ENCODE results near the gene CSTF2T.

- PRO-cap, result no peak
Observed at GRCh38 chr10:51281815-51282745, 207.8 kb downstream of the PRKG1 start.

DNA sequence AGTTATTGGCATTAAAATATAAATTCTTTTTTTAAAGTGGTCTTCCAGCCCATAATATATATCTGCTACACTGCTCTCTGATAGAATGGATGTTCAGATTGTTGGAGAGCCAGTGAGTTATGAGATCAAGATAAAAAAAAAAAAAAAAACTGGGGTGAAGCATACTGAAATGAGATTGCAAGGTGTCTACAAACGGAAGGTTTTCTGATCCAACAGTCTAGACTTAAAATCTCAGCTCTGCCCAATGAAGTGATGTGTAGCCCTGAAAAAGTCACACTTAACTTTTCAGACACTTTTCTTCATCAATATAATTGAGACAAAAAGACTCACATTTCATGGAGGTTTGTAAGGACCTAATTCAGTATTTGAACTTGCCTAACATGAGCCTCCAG is 52.4 kb downstream of the CSTF2T start:
- PRO-cap, result no peak

DNA sequence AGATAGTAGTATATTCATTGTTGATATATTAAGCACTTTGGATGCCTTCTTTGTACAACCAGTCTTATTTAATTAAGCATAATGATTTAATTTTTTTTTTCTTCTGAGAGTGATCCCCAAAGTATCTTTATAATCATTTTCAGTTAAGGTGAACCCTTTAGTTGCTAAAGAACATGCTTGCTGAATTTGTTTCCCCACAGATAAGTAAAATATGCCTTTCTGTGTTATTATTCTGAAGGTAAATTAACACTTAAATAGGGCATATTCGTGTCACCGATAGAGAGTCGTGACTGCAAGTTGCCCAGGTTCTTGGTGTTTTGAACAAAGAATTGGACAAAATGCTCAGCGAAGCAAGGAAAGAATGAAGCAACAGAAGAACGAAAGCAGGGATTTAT is 50.1 kb downstream of the CSTF2T start:
- PRO-cap, result no peak

DNA sequence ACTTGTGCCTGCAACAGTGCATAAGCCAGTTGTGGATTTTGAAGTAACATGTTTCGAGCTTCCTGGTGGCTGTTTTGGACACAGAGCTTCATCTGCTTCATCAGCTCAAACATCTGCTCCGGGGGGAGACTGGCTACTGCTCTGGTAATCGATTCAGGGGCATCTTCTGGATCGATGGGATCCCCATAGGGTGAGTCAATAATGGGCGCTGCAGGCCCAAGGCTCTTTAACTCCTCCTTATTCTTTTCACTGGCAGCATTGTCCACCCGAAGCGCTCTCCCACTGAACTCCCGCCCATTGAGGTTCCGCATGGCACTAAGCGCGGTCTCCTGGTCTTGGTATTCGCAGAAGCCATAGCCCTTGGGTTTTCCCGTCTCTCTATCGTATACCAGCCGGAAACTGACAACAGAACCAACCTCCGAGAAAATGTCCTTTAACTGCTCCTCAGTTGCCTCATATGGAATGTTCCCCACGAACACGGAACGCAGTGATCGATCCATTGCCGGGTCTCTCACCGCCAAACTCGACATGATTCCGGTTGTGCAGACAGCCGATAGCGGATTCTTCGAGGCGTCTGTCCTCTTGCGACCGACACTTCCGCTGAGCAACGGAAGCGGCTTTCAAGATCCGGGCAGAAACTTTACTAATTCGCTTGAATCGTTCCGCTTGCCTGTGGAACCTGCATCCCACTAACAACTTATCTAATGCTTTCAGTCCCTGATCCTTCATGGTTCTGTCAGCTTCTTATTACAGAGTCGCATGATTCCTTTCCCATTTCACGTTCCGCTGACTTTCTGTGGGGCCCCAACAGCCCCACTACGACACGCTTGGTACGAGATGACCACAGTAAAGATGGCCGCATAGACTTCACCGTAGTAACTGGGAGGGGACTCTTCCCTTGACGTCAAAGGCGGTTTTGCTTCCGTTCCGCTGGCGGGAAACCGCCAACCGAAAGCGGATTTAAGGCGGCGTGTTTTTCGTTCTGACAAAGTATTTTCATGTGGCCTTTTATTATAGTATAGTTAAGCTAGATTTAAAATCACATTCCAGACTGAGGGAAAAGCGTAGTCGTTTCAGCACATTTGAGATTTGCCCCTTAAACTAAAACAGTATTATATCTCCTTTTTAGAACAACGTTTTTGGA is at the start of gene CSTF2T:
TSS of gene CSTF2T (minus strand) at position 576 of the 1,144 bp plus-strand sequence.
- PRO-cap, result bidirectional peak, plus-strand start at position 315 of the sequence, minus-strand start at position 407 of the sequence; bidirectional peak, plus-strand start at position 957 of the sequence, minus-strand start at position 576 of the sequence

DNA sequence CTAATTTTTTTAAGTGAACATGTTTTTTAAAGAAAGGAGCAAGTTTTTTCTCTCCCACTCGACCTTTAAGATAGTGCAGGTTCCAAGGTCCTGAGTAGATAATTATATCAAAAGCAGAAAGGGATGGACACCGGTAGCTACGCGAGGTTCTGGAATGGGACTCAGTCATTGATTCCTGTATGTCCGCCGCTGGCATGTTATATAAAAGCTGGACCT is 495 bp upstream of the CISD1 start:
- PRO-cap, result no peak

- PRO-cap, result bidirectional peak, plus-strand start at chr10:58269841, minus-strand start at chr10:58269727
Observed at GRCh38 chr10:58269643-58270292, 806 bp downstream of the CISD1 start.

- PRO-cap, result bidirectional peak, plus-strand start at chr10:58386012, minus-strand start at chr10:58385885
Observed at GRCh38 chr10:58385818-58386209, 604 bp downstream of the TFAM start.

GRCh38 chr10:58396218-58397417 is 11.4 kb downstream of the TFAM start:
- PRO-cap, result no peak

GRCh38 chr10:58511688-58512359 is 848 bp upstream of the BICC1 start:
- PRO-cap, result no peak

GRCh38 chr10:58789575-58789953 is 276.9 kb downstream of the BICC1 start:
- PRO-cap, result no peak

GRCh38 chr10:58813509-58814423 is 301.1 kb downstream of the BICC1 start:
- PRO-cap, result no peak

DNA sequence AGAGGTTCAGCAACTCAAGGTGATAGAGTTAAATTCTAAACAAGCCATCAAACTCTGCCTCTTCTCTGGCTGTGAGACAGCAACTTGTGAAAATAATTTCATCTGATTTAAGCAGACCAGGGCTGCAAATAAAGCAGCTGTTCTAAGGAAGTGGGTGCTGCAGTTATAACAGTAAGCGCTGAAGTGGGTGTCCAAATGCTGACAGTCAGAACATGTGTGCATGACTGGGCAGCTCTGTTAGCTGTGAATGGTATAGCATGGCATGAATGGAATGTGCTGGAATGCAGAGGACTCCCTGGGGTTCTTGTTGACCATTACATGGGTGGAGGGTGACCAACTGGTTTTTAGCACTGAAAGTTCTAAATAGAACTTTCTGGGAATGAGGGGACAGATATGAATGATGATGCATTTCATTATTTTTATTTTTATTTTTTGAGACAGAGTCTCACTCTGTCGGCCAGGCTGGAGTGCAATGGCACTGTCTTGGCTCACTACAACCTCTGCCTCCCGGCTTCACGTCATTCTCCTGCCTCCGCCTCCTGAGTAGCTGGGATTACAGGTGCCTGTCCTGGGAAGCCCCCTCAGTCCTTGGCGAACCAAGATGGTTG is 319.9 kb upstream of the PHYHIPL start:
- PRO-cap, result no peak

GRCh38 chr10:59283186-59283811 is 79.0 kb downstream of the FAM13C start:
- PRO-cap, result no peak

DNA sequence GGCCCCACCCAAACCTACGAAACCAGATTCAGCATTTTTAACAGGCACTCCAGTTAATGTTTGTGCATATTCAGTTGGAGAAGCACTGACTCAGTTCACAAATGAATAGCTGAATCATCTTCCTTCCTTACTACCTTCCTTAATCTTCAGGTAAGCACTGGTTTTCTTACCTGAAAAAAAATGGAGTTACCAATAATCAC is 122.5 kb downstream of the SLC16A9 start:
- PRO-cap, result no peak

- PRO-cap, result no peak
Observed at GRCh38 chr10:59674153-59674668, 35.4 kb downstream of the SLC16A9 start.

DNA sequence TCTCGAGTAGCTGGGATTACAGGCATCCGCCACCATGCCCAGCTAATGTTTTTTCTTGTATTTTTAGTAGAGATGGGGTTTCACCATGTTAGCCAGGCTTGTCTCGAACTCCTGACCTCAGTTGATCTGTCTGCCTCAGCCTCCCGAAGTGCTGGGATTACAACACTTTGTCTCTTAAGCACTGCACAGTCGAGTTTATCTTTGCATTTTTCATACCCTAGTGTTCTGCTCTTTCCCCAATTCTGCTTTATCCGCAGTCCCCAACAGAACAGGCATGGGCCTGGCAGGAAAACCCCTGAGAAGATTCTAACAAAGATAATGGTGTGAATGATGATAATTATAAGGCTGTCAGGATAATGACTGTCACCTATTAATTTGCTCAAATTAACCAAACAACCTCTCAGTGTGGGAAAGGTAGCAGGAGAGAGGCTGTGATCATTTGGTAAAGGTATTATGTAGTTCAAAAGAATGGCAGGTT is 10.8 kb downstream of the SLC16A9 start:
- PRO-cap, result no peak

- PRO-cap, result no peak
Observed at GRCh38 chr10:59801297-59801932, 48.2 kb upstream of the MRLN start.

DNA sequence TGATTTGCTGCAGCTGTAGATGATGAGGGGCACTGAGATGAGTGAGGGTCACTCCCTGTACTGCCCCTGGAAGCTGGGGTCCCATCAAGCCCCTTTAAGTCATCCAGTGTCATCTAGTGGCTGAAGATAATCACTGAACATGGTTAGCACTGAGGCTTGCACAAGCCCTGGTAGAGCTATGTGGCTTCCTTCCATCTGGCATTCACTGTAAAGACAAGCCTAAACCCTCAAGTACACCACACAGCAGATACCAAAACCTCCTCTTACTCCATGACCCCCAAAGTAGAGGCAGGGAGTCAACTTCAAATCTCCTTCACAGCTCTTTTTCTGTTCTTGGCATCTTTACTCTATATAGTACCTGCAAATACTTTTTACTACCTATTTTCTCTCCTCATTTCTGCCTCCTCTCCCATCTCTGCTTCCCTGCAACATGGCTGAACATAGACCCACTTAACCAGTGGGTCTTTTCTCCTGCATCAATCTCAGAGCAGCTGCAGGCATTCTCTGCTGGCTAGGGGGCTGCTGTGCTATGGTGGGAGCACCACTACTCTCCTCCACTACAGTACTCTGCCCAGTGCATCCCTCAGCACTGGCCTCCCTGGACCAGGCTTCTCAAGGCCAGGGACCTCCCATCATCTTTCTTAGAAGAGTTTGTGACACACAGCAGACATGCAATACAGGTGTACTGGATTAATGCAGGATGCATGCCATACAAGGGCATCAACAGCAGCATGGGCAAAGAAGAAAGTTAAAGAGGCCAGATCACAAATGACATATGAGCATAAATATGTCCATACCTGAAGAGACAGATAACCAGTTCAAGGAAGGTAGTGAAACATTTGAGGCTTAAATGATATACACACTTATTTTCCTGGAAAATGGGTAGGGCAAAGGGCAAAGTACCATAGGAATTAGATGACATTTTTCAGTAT is 73.0 kb upstream of the MRLN start:
- PRO-cap, result no peak

- PRO-cap, result no peak
Observed at GRCh38 chr10:59847335-59847891, 58.9 kb downstream of the CCDC6 start.

- PRO-cap, result bidirectional peak, plus-strand start at chr10:59873348, minus-strand start at chr10:59873165
Observed at GRCh38 chr10:59872773-59873551, 33.4 kb downstream of the CCDC6 start.